ENCODE results near the genes CCDC9, C5AR2, ZNF541 and BICRA.

GRCh38 chr19:46918592-46919251 is 57.9 kb downstream of the ARHGAP35 start:
- PRO-cap: no peak
- RAMPAGE, long total RNA, 4 experiments: no peak in any of the 4 experiments

DNA sequence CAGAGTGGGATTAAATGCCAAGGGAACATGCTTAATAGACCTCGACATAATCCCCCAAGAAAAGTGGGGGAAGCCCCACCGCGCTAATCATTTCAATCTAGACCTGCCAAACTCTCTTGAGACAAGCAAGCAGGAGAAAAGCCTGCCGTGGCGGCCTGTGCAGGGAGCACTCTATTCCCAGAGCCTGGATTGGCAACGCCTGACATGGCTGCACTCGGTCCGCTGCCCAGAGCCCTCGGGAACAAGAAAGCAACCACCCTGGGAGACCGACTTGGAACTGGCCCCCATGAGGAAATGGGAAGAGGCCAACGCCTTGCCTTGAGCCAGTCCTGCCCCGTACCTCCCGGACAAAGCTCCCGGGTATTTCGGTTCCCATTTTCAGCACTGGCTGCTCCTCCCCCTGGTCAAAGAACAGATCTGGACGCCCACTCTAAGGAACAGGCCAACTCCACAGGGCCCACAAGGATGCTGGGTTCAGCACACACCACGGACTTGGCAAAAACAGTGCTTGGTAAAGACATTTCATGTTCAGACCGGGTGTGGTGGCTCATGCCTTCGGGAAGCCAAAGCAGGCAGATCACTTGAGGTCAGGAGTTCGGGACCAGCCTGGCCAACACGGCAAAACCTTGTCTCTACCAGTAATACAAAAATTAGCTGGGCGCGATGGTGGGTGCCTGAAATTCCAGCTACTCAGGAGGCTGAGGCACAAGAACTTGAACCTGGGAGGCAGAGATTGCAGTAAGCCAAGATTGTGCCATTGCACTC is 15.7 kb downstream of the ZC3H4 start:
- PRO-cap: no peak
- RAMPAGE, long total RNA, 4 experiments: no peak in any of the 4 experiments

GRCh38 chr19:47157027-47157940 is 26.6 kb downstream of the SAE1 start:
- PRO-cap: unidirectional peak, minus-strand start at chr19:47157904
- RAMPAGE, long total RNA, 4 experiments: no peak in any of the 4 experiments

- PRO-cap: unidirectional peak, minus-strand start at chr19:47227480; bidirectional peak, plus-strand start at chr19:47228089, minus-strand start at chr19:47227915
- RAMPAGE, long total RNA, 4 experiments: no peak in any of the 4 experiments
Observed at GRCh38 chr19:47227350-47228213, 3.4 kb downstream of the BBC3 start.

DNA sequence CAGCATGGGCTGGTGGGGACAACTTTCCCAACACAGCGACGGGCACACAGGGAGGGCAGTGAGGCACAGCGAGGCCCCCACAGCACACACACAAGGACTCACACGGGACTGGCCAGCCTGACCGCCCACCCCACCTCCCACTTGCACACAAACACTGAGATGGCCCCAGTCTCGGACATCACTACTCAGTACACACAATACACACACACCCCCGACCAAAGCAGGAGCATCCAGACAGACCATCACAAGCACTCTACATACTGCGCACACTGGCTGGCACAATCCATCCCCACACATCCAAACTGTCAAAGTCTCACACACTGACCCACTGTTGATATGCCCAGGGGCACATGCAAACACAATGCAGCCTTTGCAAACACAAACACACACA is 2.2 kb downstream of the BBC3 start:
- PRO-cap: unidirectional peak, minus-strand start at position 255 of the sequence
- RAMPAGE, long total RNA, 4 experiments: no peak in any of the 4 experiments

DNA sequence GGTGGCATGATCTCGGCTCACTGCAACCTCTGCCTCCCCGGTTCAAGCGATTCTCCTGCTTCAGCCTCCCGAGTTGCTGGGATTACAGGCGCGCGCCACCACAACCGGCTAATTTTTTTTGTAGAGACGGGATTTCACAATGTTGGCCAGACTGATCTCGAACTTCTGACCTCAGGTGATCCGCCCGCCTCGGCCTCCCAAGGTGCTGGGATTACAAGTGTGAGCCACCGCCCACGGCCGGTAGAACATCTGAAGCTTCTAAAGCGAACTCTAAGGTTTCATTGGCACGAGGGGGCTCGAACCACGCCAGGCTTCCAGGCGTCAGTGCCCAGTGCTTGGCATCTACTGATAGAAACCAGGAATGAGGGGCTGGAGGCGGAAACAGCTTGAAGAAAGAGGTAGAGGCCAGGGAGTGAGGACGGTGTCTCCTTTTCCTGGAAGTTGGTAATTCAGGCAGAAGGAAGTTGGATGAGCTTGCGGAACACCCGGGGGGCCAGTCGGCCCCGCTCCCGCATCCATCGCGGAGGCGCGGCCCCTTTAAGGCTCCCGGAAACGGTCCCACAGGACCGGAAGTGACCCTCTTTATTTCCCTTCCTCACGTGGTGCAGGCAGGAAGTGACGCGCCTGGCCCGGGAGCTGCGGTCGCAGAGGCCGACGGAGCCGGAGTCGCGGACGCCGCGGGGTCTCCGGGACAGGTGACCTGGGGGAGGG is at the start of gene CCDC9:
Gene CCDC9 (plus strand): TSS at position 611 of the 711 bp plus-strand sequence.
- PRO-cap: bidirectional peak, plus-strand start at position 635 of the sequence, minus-strand start at position 557 of the sequence
- RAMPAGE, long total RNA, 4 experiments: start-site peak on the plus strand in 4 of 4 experiments, centred at positions 625 to 635 of the sequence, 68 to 488 reads per replicate

DNA sequence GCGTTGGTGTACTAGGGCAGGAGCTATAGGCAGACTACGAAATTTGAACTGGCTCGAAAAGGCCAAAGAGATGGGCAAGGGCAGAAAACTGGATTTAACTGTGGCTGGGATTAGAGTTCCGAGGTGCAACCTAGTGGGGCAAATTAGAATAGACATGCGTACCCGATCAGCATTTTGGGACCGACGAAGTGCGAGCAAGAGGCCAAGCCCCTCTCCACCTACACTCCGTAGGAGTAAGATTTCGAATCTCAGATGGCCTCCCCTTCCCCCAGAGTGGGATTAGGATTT is 2.1 kb upstream of the INAFM1 start:
- PRO-cap: no peak
- RAMPAGE, long total RNA, 4 experiments: no peak in any of the 4 experiments

DNA sequence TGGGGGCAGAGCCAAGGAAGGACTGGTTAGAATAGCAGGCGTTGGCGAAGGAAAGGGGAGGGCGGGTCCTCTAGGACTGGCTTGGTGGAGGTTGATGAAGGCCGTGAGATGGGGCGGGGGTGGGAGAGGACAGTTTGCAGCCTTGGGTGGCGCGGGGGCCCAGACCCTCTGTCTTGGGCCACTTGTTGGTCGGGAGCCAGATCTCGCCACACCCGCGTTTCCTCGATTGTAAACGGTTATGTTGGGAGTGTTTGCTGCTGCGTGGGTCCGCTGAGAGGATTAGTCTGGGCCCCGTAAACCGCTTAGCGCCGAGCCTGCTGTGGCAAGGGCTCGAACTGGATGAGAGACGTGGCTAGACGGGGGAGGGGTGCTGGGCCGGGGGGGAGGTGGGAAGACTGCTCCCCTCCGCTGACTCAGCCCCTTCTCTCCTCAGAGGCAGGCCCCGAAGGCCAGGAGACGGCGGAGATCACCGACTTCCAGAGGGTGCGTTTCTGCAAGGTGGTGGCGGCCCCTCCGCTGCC is 1.7 kb upstream of the INAFM1 start:
- PRO-cap: bidirectional peak, plus-strand start at position 432 of the sequence, minus-strand start at position 337 of the sequence
- RAMPAGE, long total RNA, 4 experiments: no peak in any of the 4 experiments

DNA sequence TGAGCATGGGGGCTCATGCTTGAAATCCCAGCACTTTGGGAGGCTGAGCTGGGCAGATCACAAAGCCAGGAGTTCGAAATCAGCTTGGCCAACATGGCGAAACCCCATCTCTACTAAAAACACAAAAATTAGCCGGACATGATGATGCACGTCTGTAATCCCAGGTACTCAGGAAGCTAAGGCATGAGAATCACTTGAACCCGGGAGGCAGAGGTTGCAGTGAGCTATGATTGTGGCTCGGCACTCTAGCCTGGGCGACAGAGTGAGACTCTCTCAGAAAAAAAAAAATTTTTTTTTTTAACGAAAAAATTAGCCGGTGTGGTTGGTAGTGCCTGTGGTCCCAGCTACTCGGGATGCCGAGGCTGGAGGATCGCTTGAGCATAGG is 8.9 kb upstream of the C5AR2 start:
- PRO-cap: no peak
- RAMPAGE, long total RNA, 4 experiments: no peak in any of the 4 experiments

DNA sequence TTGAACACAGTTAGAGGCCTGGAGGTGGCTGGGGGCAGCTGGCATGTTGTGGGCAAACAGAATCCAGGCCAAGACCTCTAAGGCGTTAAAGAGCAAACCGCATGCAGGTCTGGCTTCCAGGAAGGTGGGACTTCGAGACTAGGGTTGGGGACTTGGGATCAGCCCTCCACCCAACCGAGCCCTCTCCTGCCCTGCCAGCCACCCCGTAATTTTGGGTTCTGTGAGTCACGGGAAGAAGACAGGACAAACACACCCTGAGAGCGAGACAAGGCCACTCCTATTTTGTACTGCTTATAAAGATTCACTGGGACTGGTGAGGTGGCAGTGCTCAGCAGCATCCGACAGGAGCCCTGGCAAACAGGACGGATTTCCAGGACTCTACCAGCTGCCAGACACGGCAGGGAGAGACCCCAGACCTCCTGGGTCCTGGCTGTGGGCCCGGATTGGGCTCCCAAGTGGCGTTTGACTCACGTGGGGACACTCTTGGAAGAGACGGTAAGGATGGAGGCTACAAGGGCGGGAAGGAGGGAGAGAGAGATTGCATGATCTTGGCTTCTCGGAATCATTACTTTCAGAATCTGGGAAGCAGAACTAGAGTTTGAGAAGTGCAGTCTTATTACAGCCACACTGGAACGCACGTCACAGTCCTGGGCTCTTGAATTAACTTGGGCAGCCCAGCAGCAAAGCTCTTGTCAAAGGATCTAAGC is at the start of gene C5AR2:
Gene C5AR2 (plus strand): TSS at position 321 of the 707 bp plus-strand sequence.
- PRO-cap: unidirectional peak, plus-strand start at position 321 of the sequence; bidirectional peak, plus-strand start at position 610 of the sequence, minus-strand start at position 567 of the sequence
- RAMPAGE, long total RNA, 4 experiments: start-site peak on the plus strand in 1 of 4 experiments, centred at position 320 of the sequence, 27 reads per replicate

GRCh38 chr19:47348742-47349150 is 369 bp upstream of the DHX34 start:
- PRO-cap: no peak
- RAMPAGE, long total RNA, 4 experiments: no peak in any of the 4 experiments

- PRO-cap: no peak
- RAMPAGE, long total RNA, 4 experiments: no peak in any of the 4 experiments
Observed at GRCh38 chr19:47435107-47435474, 15.8 kb upstream of the MEIS3 start.

DNA sequence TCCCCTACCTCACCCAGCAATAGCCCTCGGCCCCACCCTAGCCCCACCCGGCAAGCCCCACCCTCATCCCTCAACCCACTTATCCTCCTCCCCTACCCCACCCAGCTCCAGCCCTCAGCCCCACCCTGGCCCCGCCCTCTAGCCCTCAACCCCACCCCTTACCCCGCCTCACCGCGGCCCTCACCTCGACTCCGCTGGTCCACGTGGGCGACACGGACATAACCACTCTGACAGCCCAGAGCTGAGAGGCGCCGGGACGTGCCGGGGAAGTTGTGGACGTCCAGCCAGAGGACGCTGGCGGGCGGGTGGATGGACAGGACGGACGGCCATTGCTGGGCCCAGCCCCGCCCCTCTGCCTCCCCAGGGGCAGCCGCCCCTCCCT is 3.9 kb downstream of the KPTN start:
- PRO-cap: no peak
- RAMPAGE, long total RNA, 4 experiments: no peak in any of the 4 experiments

GRCh38 chr19:47491938-47492693 is 8.1 kb upstream of the KPTN start:
- PRO-cap: no peak
- RAMPAGE, long total RNA, 4 experiments: no peak in any of the 4 experiments

- PRO-cap: bidirectional peak, plus-strand start at chr19:47573425, minus-strand start at chr19:47573175
- RAMPAGE, long total RNA, 4 experiments: no peak in any of the 4 experiments
Observed at GRCh38 chr19:47573050-47574071, at the start of gene ZNF541. Gene ZNF541, minus strand, starts transcription at chr19:47573148.

DNA sequence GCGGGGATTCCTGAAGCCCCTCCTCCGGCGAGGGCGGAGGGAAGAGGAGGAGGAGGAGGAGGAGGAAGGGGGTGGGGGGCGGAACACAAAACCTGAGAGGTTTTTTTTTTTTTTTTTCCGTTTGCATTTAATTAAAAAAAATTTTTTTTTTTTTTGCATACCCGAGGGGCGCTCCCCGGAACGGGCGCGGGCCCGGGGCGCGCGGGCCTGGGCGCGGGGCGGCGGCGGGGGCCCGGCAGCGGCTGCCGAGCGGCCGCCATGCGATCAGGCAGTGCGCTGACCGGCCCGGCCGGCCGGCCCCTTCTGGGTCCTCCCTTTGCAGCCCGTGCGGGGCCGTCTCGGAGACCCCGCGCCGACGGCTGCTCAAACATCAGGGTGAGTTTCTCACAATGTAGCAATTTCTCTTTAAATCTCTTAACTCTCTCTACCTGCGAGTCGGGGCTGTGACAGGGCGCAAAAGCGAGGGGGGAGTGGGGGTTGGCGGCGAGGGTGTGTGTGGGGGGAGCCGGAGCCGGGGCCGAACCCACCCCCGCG is at the start of gene BICRA:
Gene BICRA (plus strand): TSS at position 341 of the 534 bp plus-strand sequence.
- PRO-cap: bidirectional peak, plus-strand start at position 344 of the sequence, minus-strand start at position 305 of the sequence
- RAMPAGE, long total RNA, 4 experiments: start-site peak on the plus strand in 4 of 4 experiments, centred at positions 344 to 352 of the sequence, 34 to 68 reads per replicate

GRCh38 chr19:47613647-47614082 is 4.7 kb downstream of the BICRA start:
- PRO-cap: no peak
- RAMPAGE, long total RNA, 4 experiments: no peak in any of the 4 experiments

GRCh38 chr19:47619663-47620336 is 10.9 kb downstream of the BICRA start:
- PRO-cap: no peak
- RAMPAGE, long total RNA, 4 experiments: no peak in any of the 4 experiments

DNA sequence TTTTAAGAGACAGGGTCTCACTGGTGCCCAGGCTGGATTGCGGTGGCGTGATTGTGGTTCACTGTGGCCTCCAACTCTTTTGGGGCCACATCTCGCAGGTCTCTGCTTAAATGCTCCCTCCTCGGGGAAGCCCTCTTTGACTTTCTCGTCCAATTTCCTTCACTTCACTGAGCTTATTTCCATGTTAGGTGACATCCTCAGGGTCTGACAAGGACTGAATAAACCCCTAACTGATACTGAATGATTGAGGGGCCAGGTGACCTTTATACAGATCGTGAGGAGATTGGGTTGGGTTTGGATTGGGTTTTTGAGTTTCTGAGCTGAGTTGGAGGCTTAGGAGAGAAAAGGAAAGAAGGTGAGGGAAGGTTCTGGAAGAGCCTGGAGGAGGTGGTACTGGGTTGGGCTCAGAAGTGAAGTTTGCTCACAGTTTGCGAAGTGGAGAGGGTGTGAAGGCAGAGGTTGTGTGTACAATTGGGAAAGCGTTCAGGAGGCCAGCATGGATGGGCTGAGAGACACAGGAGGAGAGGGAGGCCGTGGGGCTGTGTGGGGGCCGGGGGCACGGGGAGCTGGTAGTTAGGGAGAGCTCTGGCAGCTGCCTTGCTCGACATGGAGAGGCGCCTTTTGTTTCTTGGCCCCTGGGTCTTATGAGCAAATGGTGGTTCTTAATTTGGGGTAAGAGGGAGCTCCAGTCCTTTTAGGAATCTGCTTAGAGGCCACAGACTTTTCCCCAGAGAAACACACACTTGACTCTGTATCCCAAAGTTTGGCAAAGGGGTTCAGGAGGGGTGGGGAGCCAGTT is 16.6 kb downstream of the BICRA start:
- PRO-cap: no peak
- RAMPAGE, long total RNA, 4 experiments: no peak in any of the 4 experiments

DNA sequence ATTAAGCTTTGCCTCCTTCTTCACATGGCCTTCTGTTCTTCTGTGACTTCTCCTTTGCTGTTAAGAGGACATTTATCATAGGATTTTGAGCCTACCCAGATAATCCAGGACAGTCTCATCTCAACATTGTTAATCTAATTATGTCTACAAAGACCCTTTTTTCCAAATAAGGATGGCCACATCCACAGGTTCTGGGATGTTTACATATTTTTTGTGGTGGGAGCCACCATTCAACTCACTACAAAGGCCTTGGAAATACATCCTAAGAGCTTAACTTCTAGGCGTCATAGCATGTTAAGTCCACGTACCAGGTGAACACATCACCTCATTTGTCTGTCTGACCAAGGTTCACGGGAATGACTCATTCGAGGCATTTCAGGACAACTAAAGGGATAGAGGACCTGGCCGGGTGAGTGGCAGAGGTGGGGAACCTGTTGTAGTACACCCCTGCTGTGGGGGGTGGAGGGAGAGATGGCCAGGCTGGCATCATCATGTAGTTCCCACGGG is 51.4 kb downstream of the BICRA start:
- PRO-cap: no peak
- RAMPAGE, long total RNA, 4 experiments: no peak in any of the 4 experiments